H7 (cell line): Measurements from ENCODE around the genes MKNK1 and CYP4X1.

GRCh38 chr1:46520090-46520509 lies 15.2 kb downstream of the TMEM275 start:
- RAMPAGE, long total RNA = no peak

- RAMPAGE, long total RNA = start-site peak on the minus strand at chr1:46604246-46604255, 307 reads
These were observed at the start of gene MKNK1 for GRCh38 chr1:46603870-46604923. Gene MKNK1 (minus strand): TSS chr1:46604268.

- RAMPAGE, long total RNA = no peak
These were observed 2.4 kb downstream of the ATPAF1 start for GRCh38 chr1:46665565-46666366.

DNA sequence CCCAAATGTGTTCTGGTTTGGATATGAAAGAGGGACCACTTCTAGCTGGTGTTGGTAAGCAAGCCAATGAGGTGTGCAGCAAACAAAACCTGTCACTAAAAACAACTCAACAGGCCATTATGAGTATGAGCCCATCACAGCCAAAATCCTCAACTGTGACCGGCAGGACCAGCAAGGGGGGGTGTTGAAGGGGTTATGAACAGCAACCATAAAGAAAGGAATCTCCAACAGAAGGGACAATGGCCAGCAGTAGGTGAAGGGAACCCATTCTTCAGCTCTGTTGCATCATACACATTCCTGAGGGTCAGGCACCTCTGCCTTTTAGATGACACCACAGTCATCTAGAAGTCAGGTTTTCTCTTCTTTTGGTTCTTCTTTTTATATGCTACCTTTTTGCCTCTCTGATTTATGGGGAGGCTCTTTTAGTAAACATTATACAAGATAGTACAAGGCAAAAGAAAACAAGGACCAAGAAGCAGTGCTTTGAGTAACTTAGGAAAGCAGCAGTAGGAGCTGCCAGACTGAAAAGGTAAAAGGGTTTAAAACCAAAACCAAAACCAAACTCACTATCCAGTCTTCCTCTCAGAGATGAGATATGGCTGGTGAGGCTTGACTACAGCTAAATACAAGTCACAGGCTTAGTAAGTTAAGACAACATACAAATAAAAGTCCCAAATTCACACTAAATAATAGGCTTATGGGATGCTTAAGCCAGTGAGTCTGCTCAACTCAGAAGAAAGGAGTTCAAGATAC lies 3.9 kb downstream of the TEX38 start:
- RAMPAGE, long total RNA = no peak

- RAMPAGE, long total RNA = no peak
These were observed 5.1 kb downstream of the TEX38 start for GRCh38 chr1:46676651-46677257.

GRCh38 chr1:46677390-46678434 lies 6.1 kb downstream of the TEX38 start:
- RAMPAGE, long total RNA = no peak

- RAMPAGE, long total RNA = no peak
These were observed 1.0 kb downstream of the CYP4A11 start for GRCh38 chr1:46940261-46940681.

DNA sequence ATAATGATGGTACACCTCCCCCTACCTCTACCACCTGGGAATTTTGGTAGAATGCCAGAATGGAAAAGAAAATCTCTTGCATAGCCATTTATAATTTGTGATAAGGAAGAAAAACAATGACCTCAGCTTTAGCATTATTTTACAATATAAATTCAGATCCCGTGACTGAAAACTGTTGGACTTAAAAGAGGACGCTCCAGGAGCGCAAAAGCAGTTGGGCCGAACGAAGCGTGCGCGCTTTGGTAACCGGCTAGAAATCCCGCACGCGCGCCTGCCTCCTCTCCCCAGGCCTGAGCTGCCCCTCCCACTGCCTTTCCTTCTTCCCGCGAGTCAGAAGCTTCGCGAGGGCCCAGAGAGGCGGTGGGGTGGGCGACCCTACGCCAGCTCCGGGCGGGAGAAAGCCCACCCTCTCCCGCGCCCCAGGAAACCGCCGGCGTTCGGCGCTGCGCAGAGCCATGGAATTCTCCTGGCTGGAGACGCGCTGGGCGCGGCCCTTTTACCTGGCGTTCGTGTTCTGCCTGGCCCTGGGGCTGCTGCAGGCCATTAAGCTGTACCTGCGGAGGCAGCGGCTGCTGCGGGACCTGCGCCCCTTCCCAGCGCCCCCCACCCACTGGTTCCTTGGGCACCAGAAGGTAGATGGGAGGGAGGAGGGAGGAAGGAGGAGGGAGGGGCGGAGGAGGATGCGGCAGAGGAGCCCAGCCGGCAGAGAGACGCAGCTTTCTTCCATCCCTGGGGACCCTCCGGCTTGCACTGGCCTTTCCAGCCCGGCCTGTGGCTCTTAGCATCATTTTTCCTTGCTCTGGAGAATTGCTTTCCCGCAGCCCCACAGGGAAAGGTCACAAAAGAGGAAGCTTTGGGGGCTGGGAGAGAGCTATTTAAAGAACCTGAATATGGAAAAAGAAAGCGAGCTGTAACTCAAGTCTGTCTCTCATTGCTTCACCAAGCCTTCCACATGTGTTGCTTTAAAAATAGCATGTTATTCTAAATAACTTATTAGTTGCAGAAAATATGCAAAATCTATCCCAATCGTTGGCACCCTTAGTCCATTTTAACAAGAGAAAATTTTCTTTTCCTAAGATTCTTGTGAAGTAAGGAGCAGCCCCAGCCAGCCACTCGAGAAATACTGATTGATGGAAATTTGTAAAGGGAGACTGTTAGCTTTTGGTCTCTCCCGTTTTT lies at the start of gene CYP4X1:
Gene CYP4X1, plus strand, starts transcription at position 307 of the 1,179 bp plus-strand sequence.
- RAMPAGE, long total RNA = start-site peak on the plus strand centred at position 319 of the sequence, 8 bp wide, 5 reads

- RAMPAGE, long total RNA = no peak
These were observed 1.1 kb downstream of the CYP4A22 start for GRCh38 chr1:47138245-47138795.

- RAMPAGE, long total RNA = no peak
These were observed 2.2 kb downstream of the PDZK1IP1 start for GRCh38 chr1:47187591-47188014.

- RAMPAGE, long total RNA = no peak
These were observed 9.4 kb upstream of the TAL1 start for GRCh38 chr1:47241384-47241936.

DNA sequence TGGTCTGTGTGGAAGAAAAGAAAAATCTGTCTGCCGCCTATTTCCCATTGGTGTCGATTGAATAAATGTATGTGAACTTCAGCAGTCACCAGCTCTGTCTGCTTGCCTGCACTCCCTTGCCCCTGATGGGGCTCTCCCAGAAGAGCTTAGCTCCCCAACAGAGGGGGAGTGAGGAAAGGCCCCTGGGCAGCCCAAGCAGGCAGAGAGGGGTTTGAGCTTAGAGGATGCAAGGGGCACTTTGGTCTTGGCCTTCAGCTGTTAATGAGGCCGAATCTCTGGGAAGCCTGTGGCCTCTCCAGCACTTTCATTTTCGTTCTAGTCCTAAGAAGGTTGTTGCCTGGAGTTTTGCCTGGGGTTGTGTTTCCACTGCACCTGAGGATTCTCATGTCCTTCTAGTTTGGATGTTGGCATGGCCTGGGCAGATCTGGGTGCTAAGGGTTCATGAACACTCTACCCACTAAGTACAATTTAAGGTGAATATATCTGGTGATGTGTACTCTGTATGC lies 2.8 kb downstream of the FOXD2 start:
- RAMPAGE, long total RNA = no peak

GRCh38 chr1:47521861-47522261 lies 84.0 kb downstream of the FOXD2 start:
- RAMPAGE, long total RNA = no peak

- RAMPAGE, long total RNA = no peak
These were observed 140.3 kb downstream of the FOXD2 start for GRCh38 chr1:47577979-47578692.

- RAMPAGE, long total RNA = no peak
These were observed 247.1 kb downstream of the FOXD2 start for GRCh38 chr1:47685059-47685258.

DNA sequence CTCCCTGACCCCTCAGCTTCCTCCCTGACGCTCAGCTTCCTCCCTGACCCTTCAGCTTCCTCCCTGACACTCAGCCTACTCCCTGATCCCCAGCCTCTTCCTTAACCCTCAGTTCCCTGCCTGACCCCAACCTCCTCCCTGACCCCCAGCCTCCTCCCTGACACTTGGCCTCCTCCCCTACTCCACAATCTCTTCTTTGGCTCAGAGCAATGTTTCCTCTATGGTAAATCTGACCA lies 263.9 kb downstream of the FOXD2 start:
- RAMPAGE, long total RNA = no peak

DNA sequence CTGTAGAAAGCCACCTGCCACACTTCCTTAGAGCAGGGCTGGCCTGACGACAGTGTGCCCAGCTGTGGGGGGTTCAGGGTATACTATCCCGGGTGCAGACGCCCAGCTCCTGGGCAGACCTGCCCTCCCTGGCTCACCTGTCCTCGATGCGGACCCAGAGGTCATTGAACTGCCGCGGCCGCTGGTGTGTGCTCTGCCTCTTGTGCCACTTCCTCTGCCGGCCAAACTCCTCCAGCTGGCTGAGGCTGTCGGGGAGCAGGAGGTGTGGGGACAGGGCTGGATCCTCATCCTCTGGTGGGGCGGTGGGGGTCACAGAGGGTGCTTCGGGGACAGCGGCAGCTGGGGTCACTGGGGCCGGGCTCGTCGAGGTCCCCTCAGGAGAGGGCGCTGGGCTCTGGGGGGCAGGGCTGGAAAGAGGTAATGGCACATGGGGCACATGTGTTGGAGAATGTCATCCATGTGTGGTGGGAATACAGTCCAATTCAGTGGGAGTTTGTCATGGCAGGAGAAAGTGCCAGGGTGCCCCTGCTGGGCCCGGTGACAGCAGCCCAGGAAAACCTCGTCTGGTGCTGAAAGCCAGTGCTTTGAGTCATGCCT lies 222.1 kb downstream of the TRABD2B start:
- RAMPAGE, long total RNA = no peak

DNA sequence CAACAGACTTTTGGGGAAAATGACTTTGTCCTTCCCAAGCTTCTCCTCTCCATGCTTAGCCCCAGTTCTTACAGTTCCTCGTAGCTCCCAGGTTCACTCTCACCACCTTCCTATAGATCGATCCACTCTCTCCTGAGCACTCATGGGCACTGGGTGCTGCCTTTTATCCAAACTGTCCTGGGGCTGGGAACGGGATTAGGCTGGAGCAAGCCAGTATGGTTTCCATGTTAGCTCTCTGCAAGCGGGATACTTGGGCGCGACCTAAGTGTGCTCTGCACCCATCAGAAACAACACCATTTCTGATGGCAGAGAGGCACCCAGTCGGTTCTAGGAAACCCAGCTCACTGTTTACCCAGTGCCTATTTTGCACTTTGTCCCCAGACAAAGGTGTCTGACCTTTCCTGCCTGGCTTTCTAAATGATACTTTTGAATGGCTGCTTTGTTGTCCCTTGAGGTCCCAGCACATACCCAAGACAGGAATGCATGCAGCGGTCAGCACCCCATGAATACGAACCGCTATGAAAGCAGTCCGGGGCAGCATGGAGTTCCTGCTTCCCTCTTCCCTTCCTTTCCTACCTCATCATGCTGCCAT lies 84.0 kb downstream of the TRABD2B start:
- RAMPAGE, long total RNA = no peak

DNA sequence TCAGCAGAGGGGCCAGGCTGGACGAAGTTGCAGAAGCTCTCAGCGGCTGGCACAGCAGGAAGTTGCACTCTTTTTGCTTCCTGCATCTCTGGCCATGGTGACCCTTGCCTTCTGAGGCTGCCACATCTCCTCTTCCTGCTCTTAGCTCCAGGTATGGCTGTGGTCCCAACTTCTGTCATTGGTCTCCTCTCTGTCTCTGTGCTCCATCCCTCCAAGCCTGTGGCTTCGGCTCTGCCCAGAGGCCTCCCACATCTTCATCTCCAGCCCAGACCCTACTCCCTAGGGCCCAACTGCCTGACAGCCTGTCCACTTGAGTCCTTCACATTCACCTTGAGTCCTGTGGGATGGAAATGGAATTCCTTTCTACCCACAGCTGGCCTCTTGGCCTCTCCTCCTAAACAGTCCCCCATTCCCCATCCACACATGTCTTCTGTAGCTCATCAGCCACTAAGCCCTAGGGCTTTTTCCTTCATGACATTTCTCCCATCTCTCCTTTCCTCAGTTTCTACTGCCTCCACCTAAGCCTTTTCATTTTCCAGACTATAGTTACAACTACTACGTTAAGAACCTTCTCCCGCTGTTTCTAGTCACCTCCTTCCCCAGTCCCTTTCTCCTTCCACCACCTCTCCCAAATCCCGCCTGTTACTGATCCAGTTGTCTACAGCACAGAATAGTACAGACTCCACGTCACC lies 42.3 kb downstream of the TRABD2B start:
- RAMPAGE, long total RNA = no peak

GRCh38 chr1:47986715-47987264 lies 10.4 kb downstream of the TRABD2B start:
- RAMPAGE, long total RNA = no peak